H9 (cell line): ENCODE measurements around the gene ITGB5.

DNA sequence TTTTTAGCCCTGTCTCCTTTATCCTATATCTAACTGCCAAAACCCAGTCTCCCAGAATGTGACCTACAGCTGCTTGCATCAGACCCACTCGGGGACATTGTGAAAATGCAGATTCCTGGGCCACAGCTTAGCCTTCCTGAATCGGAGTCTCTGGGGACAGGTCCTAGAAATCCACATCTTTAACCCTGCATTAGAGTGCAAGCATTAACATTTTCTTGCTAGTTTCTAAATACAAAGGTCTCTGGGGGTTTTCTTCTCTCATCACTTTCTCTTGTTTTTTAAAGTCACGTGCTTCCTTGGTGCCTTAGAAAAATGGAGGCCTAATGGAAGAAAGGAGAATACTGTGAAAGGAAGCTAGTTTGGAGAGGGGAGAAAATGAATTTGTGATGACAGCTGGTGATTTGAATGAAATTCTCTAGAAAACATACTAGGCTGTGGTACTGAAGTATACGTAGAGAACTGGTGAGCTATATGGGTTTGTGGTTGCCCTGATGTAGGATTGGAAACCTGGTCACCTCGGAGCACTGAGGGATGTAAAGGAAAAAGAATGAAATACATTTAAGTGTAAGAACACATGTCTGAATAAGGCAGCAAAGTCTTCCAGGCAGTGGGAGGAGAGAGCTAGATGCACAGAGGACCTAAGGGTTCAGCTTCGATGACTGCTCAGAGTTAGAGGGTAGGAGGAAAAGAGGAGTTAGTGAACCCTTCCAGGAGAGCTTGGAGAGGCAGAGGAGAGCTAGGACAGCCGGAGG lies 29.4 kb downstream of the KALRN start:
- PRO-cap: no peak

- PRO-cap: no peak
Measured at GRCh38 chr3:124248348-124249237, 215.4 kb downstream of the KALRN start.

GRCh38 chr3:124272728-124273352 lies 239.7 kb downstream of the KALRN start:
- PRO-cap: no peak

DNA sequence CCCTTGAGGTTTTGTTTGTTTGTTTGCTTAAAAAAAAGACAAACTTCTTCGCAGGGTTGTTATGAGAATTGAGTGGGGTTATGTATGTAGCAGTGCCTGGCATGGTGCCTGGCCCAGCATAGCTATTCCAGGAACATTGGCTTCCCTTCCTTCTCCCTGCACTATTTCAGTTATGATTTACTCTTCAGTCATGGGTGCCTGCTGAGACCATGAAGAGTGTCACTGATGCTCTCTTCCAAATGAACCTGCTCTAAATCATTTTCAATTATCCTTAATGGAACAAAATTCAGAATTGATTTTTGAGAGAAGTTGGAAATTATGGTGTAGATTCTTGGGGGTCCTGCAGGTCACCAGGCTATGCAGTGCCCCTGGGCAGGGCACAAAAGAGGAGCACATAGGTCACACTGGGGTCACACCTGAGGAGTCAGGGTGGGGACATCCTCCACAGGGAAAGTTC lies 242.3 kb downstream of the KALRN start:
- PRO-cap: no peak

DNA sequence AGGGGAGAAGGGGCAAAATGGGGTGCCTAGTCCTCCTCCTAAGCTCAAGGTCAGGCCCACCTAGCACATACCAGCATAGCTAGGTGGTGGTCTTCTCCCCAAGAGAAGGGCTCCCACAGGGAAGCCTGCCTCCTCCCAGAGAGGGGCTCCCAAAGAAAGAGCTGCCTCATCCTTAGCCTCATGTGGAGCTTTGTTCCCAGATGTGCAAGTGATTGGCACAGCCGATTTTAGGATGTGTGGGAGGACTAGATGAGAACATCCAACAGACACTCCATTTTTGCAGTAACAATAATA lies 249.7 kb downstream of the KALRN start:
- PRO-cap: no peak

DNA sequence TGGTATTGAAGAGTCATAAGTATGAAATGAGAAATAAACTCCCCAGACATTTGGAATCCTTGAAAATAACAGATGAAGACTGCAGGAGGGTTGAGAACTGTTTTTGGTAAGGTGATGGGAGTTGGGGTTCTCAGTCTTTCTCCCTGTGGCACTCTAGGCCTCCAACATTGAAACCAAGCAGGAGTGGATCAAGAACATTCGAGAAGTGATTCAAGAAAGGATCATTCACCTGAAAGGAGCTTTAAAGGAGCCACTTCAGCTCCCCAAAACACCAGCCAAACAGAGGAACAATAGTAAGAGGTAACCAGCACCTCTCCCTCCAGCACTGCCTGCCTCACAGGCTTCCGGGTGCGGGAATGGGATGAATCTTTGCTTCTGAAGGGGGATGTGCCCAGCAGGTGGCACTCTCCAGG lies 237.7 kb upstream of the UMPS start:
- PRO-cap: no peak

DNA sequence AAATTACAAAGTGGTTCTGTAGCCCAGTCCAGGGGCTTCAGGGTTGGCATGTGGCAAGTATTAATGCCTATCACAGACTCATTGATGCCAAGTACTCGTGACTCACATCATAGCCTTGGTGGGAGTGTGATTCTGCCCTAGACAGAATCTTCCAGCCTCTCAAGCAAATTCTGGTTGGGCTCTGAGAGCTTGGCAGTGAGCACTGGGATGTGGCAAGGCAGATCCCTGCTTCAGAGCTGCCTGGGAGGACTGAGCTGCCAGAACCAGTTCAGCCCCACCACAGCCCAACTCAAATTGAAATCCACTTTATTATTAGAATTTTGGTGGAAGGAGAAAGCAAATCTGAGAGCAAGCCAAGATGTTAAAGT lies 225.7 kb upstream of the UMPS start:
- PRO-cap: no peak

DNA sequence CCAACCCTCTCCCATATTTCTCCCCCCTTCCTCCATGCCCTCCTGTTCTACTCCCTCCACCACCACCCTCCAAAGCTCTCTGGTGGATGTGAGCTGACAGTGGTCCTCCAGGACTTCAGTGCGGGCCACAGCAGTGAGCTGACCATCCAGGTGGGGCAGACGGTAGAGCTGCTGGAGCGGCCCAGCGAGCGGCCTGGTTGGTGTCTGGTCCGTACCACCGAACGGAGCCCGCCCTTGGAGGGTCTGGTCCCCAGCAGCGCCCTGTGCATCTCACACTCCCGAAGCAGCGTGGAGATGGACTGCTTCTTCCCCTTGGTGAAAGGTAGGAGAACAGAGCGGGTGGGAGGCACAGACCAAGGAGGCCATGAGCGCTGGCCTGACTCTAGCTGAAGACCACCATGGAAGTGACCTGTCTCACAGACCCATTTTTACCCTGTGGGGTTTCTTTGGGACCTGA lies 167.5 kb upstream of the UMPS start:
- PRO-cap: no peak

GRCh38 chr3:124599672-124600468 lies 130.4 kb upstream of the UMPS start:
- PRO-cap: no peak

DNA sequence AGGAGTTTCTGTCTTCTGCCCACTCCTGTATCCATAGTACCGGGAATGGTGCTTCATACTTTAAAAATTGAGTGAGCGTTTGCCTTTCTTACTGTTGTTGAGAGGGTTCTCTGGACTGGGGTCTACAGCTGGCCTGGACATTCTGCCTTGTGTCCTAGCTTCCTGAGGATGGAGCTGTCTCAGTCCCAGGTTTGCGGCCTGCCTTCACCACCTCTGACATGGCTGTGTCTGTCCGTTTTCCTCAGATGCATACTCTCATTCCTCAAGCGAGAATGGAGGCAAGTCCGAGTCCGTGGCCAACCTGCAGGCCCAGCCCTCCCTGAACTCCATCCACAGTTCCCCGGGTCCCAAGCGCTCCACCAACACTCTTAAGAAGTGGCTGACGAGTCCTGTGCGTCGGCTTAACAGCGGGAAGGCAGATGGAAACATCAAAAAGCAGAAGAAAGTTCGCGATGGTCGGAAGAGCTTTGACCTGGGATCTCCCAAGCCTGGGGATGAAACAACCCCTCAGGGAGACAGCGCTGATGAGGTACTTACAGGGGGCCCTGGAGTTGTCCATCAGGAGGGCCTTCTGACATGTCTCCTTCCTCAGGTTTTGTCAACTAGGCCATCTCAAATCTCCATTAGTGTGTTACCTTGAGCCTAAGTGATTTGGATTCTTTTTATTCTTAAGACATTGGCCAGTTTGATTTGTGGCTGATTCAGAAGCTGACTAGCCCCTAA lies 97.9 kb upstream of the UMPS start:
- PRO-cap: no peak

GRCh38 chr3:124737379-124738283 lies 7.4 kb downstream of the UMPS start:
- PRO-cap: no peak

DNA sequence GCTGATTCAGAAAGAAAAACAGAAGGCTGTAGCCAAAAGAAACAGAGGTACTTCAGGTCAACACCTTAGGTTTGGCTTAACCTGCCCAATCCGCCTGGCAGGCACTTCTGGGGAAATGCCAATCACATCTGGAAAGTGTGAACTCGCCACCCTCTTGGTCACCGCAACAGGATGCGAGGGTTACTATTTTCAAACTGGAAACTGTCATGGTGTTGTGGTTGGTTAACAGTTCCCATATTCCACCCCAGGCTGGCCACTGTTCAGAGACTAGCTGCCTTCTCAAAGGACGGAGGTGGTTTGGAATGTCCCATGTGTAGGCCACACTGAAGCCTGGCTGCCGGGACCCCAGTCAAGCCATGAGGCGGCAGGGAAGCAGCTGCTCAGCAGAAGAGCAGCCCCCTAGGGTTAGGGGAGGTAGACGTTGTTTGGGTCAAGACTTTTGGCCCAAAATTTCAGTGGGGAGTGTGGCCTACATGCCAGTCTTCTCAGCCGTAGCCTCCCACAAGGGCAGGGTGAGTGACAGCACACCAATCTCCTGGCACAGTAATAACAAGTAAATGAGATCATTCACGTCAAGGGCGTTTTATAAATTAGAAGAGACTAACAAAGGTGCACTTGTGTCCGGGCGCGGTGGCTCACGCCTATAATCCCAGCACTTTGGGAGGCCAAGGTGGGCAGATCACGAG lies 54.6 kb downstream of the UMPS start:
- PRO-cap: no peak

GRCh38 chr3:124786367-124786865 lies 56.2 kb downstream of the UMPS start:
- PRO-cap: no peak

- PRO-cap: no peak
Measured at GRCh38 chr3:124812345-124812643, 74.9 kb downstream of the ITGB5 start.

DNA sequence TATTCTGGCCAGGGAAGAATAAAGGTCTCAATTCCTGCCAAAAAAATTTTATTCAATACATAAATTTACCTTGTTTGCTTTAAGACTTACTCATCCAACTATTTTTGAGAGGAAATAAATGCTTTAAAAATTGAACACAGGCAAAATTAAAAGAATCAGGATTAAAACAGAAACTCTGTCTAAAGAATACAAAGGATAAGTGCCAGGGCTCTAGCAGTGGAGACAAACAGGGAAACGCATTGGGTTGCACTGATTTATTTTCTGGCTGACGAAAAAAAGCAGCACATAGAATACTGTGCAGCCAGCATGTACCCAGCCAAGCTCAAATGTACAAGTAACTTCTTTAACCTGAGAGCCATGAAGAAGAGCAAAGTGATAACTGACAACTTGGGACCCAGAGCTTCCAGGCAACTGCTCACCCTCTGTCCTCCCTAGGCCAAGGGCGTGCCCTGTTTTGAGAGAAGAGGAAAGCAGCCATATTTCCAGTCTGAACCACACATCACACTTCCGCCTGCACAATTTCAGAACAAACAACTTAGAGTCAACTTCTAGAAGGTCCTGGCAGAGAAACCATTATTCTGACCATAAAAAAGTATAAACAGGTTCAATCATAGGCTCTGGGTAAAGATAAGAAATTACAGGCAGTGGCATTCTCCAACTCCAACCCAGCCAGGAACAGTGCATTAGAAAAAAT lies 50.2 kb downstream of the ITGB5 start:
- PRO-cap: no peak

DNA sequence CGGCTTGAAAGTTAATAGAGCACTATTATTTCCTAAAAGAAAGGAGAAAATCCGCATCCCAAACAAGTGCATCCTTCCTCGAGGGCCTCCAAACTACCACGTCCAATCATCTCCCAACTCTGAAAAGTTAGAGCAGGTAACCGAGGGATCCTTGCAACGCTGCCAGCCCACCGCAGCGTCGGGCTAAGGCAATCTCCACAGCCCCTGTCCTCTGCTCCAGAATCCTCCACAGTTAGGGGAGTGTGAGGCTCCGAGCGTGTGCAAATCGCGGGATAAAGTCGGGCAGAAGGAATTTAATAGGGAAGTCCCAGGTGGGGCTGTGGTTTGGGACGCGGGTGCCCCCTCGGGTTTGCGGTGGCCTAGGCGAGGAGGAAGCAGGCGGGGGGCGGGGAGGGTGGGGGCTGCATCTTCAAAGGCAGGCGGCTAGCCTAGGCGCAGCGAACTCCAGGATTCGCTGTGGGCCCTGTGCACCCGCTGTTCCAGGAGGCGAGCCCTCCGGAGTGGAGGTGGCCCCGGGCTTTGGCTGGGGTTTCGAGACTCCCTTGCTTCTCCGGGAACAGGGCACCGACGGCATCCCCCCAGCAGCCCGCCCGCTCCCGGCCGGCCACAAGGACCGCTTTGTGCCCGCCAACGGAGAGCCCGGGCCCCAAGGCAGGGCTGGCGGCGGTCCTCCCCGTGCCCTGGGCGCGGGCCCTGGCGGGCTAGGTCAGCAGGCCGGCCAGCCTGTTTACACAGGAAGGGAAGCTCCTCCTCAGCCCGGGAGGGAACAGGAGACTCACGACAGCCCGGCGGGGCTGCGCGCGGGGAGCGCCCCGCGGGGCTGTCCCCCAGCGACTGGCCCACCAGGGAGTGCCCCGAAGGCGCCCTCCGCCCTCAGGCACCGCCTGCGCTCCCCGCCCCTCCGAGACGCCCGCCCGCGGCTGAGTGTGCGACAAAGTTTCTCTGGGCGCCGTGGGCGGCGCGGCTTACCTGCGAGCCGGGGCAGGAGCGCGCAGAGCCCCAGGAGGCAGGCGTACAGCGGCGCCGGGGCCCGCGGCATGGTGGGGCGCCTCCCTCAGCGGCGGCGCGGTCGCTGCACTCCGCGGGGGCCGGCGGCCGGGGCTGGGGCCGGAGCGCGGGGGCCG lies 841 bp downstream of the ITGB5 start:
- PRO-cap: bidirectional peak, plus-strand start at position 412 of the sequence, minus-strand start at position 244 of the sequence; bidirectional peak, plus-strand start at position 477 of the sequence, minus-strand start at position 622 of the sequence; bidirectional peak, plus-strand start at position 931 of the sequence, minus-strand start at position 851 of the sequence; bidirectional peak, plus-strand start at position 1,013 of the sequence, minus-strand start at position 1,080 of the sequence

DNA sequence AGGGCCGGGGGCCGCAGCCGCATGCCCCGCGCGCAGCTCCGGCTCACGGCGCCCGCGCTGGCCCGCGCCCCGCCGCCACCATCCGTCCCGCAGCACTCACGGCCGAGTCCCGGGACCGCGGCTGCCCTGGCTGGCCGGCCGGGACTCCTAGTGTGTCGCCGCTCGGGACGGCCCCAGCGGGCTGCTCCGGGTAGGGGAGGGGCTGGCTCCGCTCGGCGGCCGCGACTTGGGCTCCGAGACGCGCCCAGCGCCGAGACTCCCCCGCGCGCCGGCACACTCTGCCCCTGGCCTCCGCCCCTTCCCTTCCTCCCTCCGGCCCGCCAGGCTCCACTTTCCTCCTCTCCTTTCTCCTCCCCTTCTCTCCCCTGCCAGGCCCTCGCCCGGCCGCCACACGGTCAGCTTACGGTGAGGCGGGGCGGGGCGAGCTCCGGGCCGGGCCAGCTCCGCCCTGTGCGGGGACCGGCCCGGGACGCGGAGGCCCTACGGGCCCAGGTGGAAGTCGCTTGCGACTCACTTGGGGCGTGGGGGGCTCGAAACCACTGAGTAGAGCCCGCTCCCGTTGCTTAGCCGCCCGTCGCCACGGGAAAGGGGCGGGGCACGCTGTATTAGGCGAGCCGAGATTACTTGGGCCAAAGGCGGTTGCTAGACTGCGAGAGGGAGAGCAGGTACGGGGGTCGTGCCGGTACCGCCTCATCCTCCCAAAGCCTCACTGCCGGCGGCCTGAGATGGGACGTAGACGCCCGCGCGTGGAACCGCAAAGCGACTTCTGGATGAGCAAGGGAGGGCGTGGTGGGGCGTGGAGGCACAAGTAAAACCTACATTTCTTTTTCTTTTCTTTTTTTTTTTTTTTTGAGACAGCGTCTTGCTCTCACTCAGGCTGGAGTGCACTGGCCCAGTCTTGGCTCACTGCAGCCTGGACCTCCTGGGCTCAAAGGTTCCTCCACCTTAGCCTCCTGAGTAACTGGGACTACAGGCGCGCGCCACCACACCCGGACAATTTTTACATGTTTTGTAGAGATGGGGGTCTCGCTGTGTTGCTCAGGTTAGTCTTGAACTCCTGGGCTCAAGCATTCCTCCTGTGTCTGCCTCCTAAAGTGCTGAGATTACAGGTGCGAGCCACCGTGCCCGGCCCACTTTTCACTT lies at the start of gene ITGB5:
Gene ITGB5 (minus strand): TSS at position 280 of the 1,143 bp plus-strand sequence.
- PRO-cap: bidirectional peak, plus-strand start at position 645 of the sequence, minus-strand start at position 149 of the sequence; bidirectional peak, plus-strand start outside the sequence, minus-strand start at position 1,084 of the sequence

- PRO-cap: no peak
Measured at GRCh38 chr3:124972383-124972820, 37.9 kb upstream of the MUC13 start.

GRCh38 chr3:125211548-125212273 lies 837 bp downstream of the SLC12A8 start:
- PRO-cap: bidirectional peak, plus-strand start at chr3:125212139, minus-strand start at chr3:125212058

GRCh38 chr3:125363637-125364220 lies 11.4 kb downstream of the ZNF148 start:
- PRO-cap: no peak